ENCODE data around the genes PLA2G1B and ANAPC5.

DNA sequence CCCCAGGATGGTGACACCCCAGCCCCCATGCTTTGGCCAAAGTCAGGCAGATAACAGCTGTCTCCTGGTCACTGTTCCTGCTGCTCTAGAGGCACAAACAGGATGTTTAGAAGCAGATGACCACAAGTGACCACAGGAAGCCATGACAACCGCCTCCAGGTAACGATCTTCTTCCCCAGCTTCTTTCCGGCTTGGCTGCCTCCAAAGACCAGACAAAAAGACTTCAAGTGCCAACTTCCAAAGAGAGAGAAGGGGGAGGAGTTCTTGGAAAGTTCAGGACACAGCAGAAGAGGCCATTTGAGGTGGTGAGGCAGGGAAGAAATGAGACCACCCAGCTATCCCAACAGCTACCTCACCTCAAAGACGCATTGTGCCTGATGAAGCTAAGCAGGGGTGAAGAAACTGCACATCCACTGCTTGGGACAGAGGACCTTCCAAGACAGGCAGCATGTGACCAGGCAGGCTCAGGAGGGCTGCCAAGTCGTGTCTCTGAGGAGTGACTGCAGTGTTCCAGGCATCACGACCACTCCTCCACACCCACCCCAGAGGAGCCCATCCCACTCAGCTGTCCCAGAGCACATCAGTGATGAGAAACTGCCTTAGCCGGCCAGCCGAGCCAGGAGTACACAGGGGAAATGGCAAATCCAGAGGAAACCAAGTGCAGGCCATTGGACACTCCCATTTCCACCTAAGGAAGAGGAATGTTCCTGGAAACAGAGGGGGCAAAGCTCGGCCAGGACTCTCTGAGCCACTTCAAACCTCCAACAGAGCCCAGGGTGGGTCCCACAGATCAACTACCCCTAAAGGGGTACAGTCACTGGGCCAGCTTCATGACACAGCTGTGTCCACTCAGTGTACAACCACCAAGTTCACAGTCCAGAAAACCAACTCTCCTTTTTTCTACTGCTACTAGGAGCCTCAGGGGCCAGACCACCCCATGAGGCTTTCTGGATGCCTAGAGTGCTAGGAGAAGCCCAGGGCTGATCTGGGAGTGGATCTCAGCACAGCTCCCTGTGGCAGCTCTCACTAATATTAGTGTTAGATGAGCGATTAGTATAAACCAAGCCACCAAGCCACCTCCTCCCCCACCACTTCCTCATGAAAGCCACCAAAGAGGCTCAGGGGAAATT lies 15.6 kb downstream of the PXN start:
- RRBS = no CpG with 5 or more reads among the region's 10 CpGs

DNA sequence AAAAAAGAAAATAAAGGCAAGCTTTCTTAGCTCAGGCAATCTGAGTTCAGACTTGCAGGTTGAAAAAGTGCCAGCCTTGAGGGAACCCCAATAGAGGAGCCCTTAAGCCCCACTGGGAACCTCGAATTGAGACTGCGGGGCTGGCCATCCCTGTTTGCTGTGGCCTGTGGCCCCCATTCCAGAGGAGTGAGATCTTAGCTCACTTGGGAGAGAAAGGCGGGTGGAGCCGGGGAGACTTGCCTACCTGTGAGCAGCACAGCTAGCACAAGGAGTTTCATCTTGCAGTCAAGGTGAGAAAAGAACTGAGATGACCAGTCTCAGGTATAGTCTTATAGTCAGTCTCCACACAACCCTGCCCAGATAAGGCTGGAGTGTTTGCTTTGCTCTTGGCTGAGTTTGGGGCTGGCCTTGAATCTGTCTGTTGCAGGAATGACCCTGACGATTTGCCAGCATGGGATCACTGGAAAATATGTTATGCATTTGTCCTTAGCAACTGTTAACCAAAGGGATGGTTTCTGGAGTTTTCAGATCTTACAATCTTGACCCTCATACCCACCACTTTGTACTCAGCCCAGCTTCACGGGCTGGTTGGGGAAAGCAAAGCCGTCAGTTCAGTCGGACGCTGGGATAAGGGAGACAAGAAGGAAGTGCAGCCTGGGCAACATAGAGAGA lies at the start of gene PLA2G1B:
TSS of gene PLA2G1B (minus strand) at position 304 of the 672 bp plus-strand sequence.
- RRBS = no CpG with 5 or more reads among the region's 9 CpGs

GRCh38 chr12:120361264-120362130 lies 7.5 kb downstream of the MSI1 start:
- RRBS = 63% methylated on average over 25 of the region's 58 CpGs

DNA sequence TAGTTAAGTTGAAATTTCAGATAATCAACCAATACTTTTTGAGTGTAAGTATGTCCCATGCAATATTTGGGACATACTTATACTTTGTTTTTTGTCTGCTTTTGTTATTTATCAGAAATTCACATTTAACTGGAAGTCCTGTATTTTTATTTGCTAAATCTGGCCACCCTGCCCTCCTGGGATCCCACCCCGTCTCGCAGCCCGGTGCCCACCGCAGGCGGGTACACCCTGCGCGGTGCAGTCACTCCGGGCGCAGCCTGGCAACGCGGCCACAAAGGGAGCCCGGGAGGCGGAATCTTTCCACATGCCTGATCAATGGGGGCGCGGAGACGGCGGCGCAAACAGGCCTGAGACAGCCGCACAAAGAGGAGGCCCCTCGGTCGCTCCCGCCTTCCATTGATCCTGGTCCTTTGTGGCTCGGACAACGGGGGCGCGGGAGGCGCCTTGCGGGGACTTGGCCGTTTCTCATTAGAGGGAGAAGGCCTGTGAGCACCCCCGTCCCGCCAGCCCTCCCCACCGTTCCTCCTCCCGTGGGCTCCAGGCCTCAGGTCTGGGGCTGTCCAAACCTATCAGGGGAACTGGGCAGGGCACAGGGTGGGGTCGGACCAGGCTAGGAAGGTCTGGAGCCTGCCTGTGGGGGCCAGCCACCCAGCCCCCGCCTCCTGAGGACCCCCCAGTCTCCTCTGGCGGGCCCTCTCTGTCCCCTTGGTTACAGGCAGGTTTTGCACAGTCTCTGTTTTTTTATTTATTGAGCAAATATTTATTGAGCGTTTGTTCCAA lies 28.8 kb upstream of the MSI1 start:
- RRBS = 86% methylated on average over 10 of the region's 37 CpGs

DNA sequence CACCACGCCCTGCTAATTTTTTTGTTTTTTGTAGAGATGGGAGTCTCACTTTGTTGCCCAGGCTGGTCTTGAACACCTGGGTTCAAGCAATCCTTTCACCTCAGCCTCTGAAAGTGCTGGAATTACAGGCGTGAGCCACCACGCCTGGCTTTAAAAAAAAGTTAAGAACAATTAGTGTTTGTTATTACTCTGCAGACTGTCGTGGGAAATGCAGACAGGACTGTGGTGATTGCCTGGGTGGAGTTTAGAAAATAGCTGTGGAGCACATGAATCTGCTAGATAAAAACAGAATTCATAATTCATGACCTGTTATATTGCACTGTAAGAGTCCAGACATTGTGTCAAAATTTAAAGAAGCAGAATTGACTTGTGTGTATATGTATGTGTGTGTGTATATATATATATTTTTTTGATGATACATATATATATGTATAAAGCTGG lies 9.1 kb upstream of the COX6A1 start:
- RRBS = no CpG with 5 or more reads among the region's 4 CpGs

DNA sequence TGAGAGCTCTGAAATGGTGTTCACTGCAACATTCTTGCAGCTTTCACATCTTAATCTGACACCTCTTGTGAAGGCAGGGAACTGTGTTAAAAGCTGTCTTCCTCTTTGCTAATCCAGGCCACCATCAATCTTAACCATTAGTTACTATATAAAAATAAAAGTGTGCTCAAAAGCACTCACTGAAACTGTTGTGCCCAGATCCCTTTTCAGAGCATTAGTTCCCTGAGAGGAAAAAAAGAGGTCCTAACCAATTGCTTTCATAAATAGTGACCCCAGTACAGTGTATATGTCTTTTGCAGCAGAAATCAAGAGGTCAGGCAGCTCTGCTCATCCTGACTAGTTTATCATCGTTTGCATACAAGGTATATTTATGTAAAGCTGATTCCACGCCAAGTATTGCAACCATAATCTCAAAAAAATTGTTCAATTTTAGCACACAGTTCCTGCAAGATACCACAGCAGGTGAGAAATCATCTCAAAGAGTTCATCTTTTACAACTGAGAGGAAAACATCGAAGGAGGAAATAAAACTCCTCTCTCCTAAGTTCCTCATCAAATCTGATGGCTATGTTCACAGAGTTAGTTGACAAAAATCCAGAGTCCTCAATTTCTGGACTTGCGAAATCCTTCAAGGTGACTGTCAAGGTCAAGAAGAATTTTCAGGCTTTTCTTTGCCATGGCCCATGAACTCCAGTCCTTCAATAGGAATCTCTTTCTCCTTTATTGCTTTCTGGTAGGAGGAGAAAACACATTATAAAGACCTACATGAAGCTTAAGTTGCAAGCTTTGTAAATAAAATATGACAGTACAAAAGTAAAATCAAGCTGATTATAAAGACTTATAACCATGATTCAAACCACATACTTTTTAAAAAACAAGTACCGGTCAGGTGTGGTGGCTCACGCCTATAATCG lies 1.7 kb downstream of the TRIAP1 start:
- RRBS = no CpG with 5 or more reads among the region's 7 CpGs

- RRBS = no CpG with 5 or more reads among the region's 4 CpGs
Observed at GRCh38 chr12:120466977-120467369, 2.6 kb downstream of the SRSF9 start.

DNA sequence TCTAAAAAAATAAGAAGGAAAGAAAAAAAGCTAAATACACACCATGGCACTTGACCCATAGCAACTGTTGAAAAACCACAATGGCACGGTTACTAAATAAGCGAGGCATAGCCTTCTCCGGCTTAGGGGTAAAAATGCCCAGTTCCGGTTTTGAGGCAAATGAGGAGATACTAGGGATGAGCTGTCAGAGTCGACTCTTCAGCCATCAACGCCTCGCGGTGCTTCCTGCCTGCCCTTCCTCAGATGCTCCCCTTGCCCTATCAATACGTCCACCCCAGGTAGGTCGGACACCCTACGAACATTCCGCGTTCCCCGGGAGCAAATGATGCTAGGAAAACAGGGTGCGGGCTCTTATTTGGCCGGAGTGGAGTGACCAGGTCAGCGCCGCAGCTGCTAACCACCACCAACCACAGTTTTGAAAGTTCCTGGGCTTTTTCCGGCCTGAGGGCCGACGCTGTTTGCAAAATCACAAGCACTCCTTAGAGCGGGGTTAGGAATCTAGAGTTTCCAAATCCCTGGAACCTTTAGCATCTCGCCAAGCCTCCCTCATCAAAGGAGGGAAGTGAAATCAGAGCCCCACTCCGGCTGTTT lies 1.2 kb downstream of the SRSF9 start:
- RRBS = 9% methylated on average over 4 of the region's 24 CpGs

- RRBS = no CpG with 5 or more reads among the region's 6 CpGs
Observed at GRCh38 chr12:120563746-120564335, 17.4 kb downstream of the POP5 start.

DNA sequence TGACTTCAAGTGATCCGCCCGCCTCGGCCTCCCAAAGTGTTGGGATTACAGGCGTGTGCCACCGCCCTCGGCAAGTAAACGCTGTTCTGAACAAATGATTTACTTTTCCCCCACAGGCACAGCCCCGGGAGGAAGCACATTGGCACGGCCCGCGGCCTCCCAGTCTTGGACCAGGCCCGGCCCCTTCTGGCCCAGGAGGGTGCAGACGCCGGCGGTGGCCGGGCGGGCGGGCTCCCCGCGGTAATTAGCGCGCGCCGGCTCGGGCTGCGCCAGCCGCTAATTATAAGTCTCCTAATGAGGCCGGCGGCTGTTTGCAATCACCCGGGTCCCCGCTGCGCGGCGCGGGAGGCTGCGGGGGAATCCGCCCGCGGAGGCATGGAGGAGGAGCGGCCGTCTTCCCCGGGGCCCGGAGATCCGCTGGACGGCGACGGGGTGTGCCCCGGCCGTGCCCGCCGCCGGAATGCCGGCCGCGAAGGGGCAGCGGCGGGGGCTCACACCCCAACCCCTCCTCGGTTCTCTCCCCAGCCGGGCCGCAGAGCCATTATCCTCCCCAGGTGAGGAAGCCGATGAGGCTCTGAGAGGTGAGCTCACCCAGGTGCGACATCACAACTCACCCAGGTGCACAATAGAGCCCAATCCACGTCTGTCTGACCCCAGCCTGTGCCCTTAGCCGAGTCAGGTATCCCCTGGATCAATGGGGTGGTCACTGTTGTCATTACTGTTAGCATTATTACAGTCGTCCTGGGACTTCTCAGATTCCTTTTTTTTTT lies 3.4 kb upstream of the POP5 start:
- RRBS = 3% methylated on average over 36 of the region's 65 CpGs

DNA sequence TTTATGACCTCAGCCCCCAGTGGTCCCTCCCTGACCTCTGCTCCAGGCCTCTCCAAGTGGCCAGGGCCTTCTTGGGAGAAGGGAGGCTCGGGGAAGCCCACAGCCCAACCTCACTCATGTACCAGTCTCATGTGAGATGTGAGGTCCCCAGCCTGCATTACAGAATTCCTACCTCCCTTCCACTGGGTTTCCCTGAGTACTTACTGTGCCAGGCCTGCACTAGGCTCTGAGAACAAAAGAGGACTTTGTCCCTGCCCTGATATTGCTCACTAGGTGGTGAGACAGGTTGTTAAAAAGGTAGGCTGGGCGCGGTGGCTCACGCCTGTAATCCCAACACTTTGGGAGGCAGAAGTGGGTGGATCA lies 9.8 kb upstream of the POP5 start:
- RRBS = no CpG with 5 or more reads among the region's 4 CpGs

GRCh38 chr12:120689387-120690140 lies 2.6 kb downstream of the MLEC start:
- RRBS = no CpG with 5 or more reads among the region's 7 CpGs

GRCh38 chr12:120690714-120691470 lies 3.9 kb downstream of the MLEC start:
- RRBS = no CpG with 5 or more reads among the region's 6 CpGs

DNA sequence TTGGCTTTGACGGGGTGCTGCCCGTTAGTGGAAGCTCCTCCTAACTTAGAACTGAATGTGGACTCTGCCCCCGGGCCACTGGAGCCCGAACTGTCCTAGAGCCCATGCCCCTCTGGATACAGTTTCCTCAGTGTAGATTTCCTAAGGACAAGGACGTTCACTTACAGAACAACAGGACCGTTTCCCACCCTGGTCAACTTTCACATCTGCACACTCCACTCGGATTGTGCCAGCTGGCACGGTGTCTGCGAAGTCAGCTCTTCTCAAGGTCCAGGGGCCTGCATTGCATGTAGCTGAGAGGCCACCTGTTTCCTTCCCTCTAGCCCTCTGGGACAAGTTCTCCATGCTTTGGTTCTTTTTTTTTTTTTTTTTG lies 16.5 kb downstream of the ACADS start:
- RRBS = 100% methylated on average over 1 of the region's 9 CpGs

GRCh38 chr12:120771440-120771979 lies 45.9 kb downstream of the ACADS start:
- RRBS = no CpG with 5 or more reads among the region's 6 CpGs

GRCh38 chr12:120979645-120980178 lies 1.4 kb downstream of the HNF1A start:
- RRBS = no CpG with 5 or more reads among the region's 9 CpGs

DNA sequence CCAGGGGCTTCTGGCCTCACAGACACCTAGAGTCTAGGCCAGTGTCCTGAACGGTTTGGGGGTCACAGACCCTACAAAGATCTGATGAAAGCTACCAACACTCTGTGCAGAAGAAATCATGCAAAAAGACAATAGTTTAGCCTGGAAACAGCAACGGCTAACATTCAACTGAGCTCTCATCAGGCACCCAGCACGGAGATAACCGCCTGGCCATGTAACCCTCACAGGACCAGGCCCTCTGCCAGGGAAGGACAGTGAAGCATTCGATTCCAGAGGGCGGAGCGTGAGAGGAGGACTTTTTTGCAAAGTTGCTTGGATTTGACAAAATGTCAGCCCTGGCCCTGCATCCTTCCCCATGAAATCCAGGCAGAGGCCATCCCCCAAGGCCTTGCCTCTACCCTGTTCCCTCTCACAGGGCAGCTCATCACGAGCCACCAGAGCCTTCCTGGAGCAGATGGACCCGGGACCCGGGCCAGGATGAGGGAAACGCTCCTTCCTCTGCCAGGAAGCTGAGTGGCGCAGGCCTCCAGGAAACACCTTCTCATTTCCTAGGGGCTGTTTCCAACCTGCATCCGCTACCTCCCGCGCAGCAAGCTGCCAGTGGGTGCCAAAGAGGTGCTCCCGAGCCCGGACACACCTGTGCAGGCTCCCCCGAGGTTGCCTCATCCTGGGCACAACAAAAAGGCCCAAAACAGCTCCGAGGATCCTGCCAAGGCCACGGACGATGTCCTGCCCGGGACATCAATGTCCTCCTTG lies 17.0 kb downstream of the CAMKK2 start:
- RRBS = no CpG with 5 or more reads among the region's 22 CpGs

DNA sequence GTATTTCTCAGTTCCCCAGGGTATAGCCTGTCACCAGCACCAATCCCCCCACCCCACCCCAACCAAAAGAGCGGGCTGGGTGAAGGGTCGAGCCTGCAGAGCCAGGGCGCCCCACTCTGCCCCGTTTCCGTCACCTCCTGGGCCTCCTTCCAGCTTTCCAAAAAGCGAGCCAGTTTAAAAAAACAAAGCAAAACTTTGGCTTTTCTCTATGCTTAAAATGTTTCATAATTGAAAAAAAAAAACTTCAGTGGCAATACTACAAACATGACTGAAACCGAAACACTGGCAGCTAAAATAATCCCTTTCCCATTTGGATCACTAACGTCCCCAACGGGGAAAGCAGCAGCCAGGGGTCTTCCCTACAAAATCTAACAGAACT lies 7.5 kb downstream of the CAMKK2 start:
- RRBS = no CpG with 5 or more reads among the region's 9 CpGs

DNA sequence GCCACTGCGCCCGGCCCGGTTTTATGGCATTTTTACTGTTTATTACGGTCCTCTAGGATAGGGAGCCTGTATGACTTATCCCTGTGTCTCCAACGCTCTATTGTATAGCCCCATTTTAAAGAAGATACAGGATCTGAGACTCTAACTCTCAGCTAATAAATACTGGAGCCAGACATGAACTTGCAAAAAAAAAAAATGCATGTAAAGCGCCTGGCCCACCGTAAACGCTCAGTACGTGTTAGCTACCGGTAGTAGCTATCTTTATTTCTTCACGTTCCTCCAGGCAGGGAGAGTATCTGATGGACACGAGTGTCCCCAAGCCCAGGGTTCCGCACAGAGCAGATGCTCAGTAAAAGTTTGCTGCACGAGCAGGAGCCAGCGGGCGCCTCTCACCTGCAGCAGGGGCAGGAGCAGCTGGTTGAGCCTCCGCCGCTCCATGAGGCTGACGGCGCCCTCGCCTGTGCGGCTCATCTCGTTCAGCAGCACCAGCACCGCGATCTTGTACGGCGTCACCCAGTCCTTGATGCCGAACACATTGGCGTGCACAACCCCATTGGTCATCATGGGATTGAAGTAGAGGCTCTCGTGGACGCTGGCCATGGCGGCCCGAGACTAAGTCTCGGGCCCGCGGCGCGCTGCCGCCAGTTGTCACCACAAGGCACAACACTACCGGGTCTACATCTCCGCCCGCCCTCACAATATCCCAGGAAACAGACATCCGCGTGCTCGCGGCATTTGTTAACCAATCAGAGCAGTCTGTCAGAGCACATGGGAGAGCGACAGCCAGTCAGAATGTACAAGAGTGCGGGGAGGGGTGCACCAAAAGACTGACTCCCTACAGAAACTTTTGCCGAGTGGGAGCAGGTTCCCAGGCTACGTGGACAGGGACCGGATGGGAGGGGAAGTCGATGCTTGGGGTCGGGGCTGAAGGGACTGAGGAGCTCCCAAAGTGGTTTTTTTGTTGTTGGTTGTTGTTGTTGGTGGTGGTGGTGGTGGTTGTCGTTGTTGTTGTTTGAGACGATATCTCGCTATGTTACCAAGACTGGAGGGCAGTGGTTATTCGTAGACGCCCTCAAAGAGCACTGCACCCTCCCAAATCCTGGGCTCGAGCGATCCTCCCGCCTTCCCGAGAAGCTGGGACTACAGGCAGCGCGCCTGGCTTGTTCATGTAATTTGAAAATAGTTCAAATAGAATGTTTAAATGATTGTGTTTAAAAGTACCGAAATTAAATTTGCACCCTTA lies at the start of gene ANAPC5:
TSS of gene ANAPC5 (minus strand) at position 671 of the 1,243 bp plus-strand sequence.
- RRBS = no CpG with 5 or more reads among the region's 65 CpGs

DNA sequence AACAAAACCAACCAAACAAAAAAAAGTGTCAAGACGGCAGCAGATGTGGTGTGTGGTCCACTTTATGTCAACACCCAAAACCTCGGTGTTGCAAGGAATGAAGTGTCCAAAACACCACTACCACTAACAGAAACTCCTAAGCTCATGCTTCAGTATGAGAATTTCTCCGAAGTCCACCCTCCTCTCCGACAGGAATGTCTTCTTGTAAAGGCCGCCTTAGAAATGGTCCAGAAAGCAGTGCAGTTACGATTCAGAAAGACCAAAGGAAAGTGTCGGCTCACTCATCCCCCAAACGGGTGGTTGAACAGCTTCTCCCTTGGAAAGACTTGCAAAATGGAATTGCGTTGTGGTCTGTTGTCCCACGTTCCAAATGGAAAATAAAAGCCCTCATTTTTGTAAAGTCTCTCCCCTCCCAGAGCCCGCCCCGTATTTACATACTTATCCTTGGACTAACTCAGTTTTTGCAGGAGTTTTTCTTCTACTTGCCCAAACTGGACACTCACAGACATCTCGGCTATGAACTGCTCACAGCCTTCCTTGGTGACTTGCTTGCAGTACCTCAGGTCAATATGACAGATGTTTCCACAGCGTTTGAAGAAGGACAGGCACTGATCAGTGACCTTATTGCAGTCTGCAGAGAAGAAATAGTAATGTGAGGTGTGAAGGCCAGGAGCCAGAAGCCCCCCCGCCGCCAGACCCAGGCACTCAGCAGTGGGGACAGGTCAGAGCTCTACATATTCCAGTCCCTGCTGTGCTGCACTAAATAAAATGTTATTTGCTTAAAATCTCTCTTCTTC lies 30.1 kb downstream of the RNF34 start:
- RRBS = no CpG with 5 or more reads among the region's 16 CpGs